Testis (tissue), 5 donors: ENCODE data around the gene NACAD.

DNA sequence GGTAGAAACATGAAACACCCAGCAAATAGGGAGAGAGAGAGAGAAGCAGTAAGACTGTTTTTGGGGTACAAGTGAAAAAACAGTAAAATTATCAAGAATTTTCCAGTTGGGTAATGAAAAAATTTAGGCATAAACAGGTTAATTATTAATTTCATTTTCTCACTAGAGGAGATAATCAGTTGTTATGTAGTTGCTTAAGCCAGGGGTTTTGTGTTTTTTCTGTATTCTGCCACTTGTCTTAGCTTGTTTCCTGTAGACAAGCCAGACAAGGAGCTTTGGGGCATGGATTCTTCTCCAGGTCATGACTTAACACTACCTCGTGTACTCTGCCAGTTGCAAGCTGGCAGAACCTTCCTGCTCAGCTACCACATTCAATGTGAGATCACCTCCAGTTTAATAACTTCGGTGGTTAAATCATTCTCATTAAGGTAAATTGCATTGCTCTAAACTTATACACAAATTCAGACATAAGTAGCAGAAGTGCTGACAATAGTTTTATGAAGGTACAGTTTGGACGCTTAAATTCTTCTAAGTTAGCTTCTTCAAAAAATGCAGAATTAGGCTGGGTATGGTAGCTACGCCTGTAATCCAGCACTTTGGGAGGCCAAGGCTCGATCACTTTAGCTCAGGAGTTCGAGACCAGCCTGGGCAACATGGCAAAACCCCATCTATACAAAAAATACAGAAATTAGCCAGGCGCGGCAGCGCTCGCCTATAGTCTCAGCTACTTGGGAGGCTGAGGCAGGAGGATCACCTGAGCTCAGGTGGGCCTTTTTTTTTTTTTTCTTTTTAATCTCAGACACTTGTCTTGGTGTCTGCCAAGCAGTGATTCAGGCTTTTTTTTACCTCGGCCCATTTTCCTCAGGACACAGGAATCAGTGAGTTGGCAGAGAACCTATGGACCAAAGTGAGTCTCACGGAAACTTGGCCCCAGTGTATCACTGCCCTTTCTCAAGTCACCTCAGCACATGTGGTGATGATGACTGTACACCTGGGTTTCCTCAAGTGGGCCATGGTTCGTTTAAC lies 2.0 kb downstream of the CCM2 start:
- PRO-cap, 3 experiments: no peak in any of the 3 experiments
- RAMPAGE, long total RNA, 2 experiments: no peak in any of the 2 experiments
- RRBS: no CpG with 5 or more reads among the region's 13 CpGs

- PRO-cap, 3 experiments: peak in 3 of 3 experiments; most common plus-strand start chr7:45089558 (in 3); most common minus-strand start chr7:45088969 (in 3)
- RAMPAGE, long total RNA, 2 experiments: no peak in any of the 2 experiments
- RRBS: 2% methylated on average over 12 of the region's 96 CpGs
Measured at GRCh38 chr7:45088457-45089919, at the start of gene NACAD. Gene NACAD (minus strand): TSS chr7:45088969.

- PRO-cap, 3 experiments: no peak in any of the 3 experiments
- RAMPAGE, long total RNA, 2 experiments: no peak in any of the 2 experiments
- RRBS: no CpG with 5 or more reads among the region's 5 CpGs
Measured at GRCh38 chr7:45691037-45691422, 116.9 kb downstream of the ADCY1 start.

GRCh38 chr7:45700213-45700889 lies 126.2 kb downstream of the ADCY1 start:
- PRO-cap, 3 experiments: no peak in any of the 3 experiments
- RAMPAGE, long total RNA, 2 experiments: no peak in any of the 2 experiments
- RRBS: no CpG with 5 or more reads among the region's 8 CpGs

- PRO-cap, 3 experiments: no peak in any of the 3 experiments
- RAMPAGE, long total RNA, 2 experiments: no peak in any of the 2 experiments
- RRBS: no CpG with 5 or more reads among the region's 8 CpGs
Measured at GRCh38 chr7:45767789-45768014, 105.2 kb downstream of the CCDC201 start.

DNA sequence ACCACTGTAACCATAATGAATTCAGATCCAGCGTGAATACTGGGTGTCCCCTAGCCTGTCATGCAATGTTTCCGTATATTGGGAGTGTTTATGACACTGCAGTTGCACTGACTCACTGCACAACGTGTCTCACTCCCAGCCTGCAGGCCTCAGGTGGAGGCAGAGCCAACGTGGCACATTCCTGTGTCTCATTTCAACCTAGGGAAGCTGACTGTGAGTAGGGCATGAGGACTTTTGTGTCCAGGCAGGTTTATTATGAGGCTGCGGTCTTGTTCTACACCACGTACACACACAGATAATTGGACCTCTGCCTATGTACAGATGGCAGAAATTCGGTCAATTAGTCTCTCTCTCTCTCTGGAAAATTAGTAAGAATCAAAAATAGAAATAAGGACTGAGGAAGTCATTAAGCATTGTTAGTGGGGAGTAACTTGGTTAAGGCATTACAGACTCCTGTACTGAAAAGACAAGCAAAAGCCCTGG lies 299.1 kb upstream of the IGFBP3 start:
- PRO-cap, 3 experiments: no peak in any of the 3 experiments
- RAMPAGE, long total RNA, 2 experiments: no peak in any of the 2 experiments
- RRBS: no CpG with 5 or more reads among the region's 7 CpGs

- PRO-cap, 3 experiments: no peak in any of the 3 experiments
- RAMPAGE, long total RNA, 2 experiments: no peak in any of the 2 experiments
- RRBS: no CpG with 5 or more reads among the region's 4 CpGs
Measured at GRCh38 chr7:46291535-46292143, 370.6 kb upstream of the IGFBP3 start.

GRCh38 chr7:46512537-46513360 lies 591.7 kb upstream of the IGFBP3 start:
- PRO-cap, 3 experiments: no peak in any of the 3 experiments
- RAMPAGE, long total RNA, 2 experiments: no peak in any of the 2 experiments
- RRBS: no CpG with 5 or more reads among the region's 5 CpGs

DNA sequence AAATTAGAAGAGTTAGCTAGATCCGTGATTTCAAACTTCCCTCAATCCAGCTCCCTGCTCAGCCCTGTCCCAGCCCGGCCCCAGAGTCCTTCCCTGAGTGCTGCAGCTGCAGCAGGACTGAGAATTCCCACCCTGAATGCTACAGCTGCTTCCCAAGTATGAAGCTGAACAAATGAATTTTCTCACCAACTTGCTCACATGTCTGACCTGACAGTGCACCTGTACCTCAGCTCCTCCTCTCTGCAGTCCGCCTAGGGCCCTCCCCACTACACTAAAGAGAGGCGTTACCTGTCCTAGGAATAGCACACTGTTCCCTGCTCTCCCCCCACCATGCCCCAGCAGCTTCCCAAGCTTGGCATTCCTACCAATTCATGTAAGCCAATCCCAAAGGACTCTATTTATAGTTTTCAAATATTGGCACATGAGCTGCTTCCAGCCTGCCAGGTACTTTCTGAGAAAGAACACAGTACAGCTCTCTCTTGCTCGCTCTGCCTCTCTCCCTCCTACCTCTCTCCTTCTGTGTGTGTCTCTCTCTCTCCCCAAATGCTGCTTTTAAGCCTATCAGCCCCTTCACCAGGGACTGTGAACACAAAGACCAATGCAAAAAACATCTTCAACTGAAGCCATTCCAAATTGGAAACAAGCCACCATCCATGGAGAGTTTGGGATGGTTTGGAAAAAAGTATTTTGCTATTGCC lies 400.1 kb downstream of the TNS3 start:
- PRO-cap, 3 experiments: no peak in any of the 3 experiments
- RAMPAGE, long total RNA, 2 experiments: no peak in any of the 2 experiments
- RRBS: no CpG with 5 or more reads among the region's 5 CpGs

DNA sequence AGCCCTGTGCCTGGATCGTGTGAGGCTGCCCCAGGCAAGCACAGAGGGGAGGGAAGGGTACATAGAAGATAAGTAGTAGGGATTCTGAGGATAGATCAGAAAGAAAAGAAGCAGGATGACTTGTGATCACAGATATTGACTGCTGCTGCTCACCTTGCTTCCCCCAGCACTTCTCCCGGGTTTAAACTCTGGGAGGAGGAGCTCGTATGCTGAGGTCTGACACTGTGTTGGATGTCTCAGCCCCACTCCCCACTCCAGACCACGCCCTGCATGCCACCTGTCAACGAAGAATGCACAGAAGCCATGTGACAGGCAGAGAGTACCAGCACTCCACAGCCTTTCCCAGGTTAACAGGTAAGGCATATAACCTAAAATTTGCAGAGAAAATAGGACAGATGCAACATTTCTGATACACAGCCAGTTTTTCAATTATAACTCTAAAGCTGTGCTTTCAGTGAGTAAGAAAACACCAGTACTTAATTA lies 388.9 kb downstream of the TNS3 start:
- PRO-cap, 3 experiments: no peak in any of the 3 experiments
- RAMPAGE, long total RNA, 2 experiments: no peak in any of the 2 experiments
- RRBS: no CpG with 5 or more reads among the region's 5 CpGs

GRCh38 chr7:47228571-47229062 lies 353.3 kb downstream of the TNS3 start:
- PRO-cap, 3 experiments: no peak in any of the 3 experiments
- RAMPAGE, long total RNA, 2 experiments: no peak in any of the 2 experiments
- RRBS: no CpG with 5 or more reads among the region's 13 CpGs

- PRO-cap, 3 experiments: no peak in any of the 3 experiments
- RAMPAGE, long total RNA, 2 experiments: no peak in any of the 2 experiments
- RRBS: no CpG with 5 or more reads among the region's 4 CpGs
Measured at GRCh38 chr7:47294876-47295262, 287.0 kb downstream of the TNS3 start.

DNA sequence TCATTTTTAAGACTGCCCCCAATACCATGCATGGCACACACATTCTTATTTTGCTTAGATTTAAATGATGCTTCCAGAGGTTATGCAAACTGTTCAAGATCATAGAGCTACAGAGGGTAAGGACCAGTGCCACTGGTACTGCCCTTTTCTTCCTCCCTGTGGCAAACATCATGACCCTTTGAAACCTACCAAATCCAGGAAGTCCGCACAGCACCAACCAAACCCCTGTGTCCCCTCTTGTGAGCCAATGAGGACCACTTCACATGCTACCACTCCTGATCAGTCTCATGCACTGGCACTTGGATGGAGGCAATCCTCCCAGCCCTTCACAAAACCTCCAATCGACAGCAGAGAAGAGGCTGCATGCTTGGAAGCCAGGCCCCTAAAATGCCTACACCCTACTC lies 248.0 kb downstream of the TNS3 start:
- PRO-cap, 3 experiments: no peak in any of the 3 experiments
- RAMPAGE, long total RNA, 2 experiments: no peak in any of the 2 experiments
- RRBS: no CpG with 5 or more reads among the region's 2 CpGs

GRCh38 chr7:47354707-47355648 lies 226.9 kb downstream of the TNS3 start:
- PRO-cap, 3 experiments: no peak in any of the 3 experiments
- RAMPAGE, long total RNA, 2 experiments: no peak in any of the 2 experiments
- RRBS: no CpG with 5 or more reads among the region's 26 CpGs

DNA sequence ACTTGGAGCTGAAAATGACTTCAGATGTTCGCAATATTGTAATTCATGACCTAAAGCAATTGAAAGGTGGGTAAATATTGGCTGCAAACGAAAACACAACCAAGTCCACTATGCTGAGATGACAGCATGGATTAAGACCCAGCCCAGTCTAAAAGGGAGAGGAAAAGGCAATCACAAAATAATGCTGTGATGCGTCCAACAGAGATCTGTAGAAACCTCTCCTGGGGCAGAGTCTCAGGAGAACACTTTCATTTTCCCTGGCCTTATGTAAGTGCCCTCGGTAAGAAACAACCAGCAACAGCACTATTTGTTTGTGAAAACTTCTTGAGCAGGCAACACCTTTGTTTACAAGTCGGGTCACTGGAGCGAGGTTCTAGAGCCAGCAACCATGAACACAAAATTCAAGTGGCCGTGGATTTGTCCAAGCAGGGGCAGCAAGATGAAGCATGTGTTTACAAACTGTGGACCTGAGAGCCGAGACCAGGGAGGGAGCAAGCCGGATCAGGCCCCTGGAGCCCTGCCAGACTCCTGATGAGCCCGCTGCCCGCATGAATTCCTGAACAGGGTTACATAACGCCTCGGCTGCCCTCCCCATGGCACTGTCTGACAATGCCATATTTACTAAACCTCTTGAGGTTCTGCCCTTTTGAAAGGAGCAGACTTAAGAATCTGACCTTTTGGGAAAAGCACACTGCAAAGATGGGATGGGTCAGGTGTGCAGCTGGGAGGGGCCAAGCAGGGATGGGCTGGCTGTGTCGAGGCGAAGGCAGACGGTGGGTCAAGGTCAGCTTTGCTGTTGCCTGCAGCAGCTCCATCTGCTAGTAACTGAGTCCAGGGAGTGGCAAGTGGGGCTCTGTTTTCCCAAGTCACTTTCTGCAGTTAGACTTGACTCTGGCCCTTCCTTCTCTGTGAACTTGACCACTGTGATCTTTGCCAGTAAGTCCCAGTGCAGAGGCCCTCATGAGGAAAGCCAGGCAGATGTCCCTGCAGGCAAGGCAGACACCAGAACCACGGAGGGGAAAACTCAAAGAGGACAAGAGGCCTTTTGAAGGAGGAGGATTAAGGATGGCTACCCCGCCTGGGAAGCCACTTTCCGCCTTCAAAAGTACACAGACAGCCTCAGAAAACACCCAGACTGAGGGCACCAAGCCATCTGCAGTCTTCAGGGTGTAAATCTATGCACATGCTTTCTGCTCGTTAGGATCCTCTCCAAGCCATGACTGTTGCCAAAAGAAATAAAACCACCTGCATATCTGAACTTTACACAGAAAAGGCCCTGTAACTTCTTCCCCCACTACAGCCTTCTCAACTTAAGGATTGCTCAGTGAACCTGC lies 175.9 kb downstream of the TNS3 start:
- PRO-cap, 3 experiments: peak in 2 of 3 experiments; most common plus-strand start position 727 of the sequence (in 2)
- RAMPAGE, long total RNA, 2 experiments: no peak in any of the 2 experiments
- RRBS: no CpG with 5 or more reads among the region's 20 CpGs

DNA sequence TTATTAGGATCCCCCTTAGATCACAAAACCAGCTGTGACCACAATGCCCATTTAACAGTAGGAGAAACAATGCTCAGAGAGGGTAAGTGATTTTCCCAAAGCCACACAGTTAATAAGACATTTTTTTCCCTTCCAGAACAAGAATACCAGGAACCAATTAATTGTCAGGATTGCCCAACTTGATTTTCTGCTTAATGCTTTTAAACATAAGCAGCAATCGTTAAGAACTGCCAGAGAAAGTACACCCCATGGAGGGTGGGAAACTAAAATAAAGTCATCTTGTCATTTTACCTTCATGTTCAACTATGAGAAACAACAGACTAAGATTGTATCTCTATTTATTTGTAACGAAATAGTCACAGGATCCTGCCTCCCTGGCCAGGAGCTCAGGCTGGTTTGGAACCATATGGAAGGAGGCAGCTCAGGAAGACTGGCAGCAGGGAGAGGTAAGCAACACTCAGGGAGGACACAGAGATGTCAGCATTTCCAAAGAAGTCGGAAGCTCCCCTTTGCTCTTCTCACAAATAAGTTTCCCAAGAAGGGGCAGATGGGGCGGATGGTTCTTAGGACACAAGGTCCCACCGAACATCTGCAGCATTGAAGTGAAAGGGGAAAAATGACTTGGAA lies 129.6 kb downstream of the TNS3 start:
- PRO-cap, 3 experiments: no peak in any of the 3 experiments
- RAMPAGE, long total RNA, 2 experiments: no peak in any of the 2 experiments
- RRBS: no CpG with 5 or more reads among the region's 5 CpGs

- PRO-cap, 3 experiments: no peak in any of the 3 experiments
- RAMPAGE, long total RNA, 2 experiments: no peak in any of the 2 experiments
- RRBS: no CpG with 5 or more reads among the region's 10 CpGs
Measured at GRCh38 chr7:47458058-47458806, 123.7 kb downstream of the TNS3 start.

DNA sequence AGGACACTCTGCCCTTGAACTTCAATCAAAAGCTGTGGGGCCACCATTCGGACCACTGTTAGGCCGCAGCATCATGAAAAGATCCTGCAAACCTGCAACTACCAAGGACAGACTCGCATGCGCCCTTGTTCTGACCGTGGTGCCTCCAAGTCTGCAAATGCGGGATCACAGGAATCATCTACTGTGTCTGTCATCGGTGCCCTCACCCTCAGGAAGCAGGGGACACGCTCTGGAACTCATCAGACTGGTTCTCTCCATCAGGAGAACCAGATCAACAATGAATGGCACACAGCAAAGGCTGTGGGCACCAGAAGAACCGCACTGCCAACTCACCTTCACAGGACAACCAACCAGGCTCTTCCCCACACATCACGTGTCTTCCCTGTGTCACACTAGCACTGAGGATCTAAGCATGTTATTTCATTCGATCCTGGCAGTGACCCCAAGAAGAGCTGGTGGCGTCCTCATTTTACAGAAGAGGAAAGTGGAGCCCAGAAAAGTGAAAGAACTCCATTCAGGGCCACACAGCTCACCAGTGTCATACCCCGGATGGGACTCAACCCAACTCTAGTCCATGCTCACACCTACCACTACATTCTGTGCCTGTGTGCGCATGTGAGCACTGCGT lies 106.1 kb downstream of the TNS3 start:
- PRO-cap, 3 experiments: no peak in any of the 3 experiments
- RAMPAGE, long total RNA, 2 experiments: no peak in any of the 2 experiments
- RRBS: no CpG with 5 or more reads among the region's 15 CpGs

GRCh38 chr7:47485035-47485987 lies 96.6 kb downstream of the TNS3 start:
- PRO-cap, 3 experiments: no peak in any of the 3 experiments
- RAMPAGE, long total RNA, 2 experiments: no peak in any of the 2 experiments
- RRBS: no CpG with 5 or more reads among the region's 19 CpGs

GRCh38 chr7:47552518-47552769 lies 29.5 kb downstream of the TNS3 start:
- PRO-cap, 3 experiments: no peak in any of the 3 experiments
- RAMPAGE, long total RNA, 2 experiments: no peak in any of the 2 experiments
- RRBS: no CpG with 5 or more reads among the region's 3 CpGs